Duodenum (tissue), 1 donor: ENCODE results near the genes LAMC2 and SMG7.

DNA sequence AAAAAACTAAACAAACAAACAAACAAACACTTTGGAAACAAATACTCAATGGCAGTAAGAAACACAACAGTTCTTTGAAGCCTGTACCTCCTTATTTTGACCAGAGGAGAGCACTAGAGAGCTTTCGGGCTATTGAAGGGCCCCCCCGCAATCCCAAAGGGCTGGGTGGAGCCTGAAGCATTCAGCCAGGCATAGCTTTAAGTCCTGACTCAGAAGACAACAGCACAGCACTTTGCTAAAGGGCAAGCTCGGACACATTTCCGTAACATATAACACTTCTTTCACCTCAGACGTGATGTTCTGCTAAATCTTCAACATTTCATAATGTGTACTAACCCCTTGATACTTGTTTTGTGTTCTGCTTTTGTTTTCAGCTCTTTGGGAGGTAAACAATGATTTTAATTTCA, 9.6 kb upstream of the SHCBP1L start:
- PRO-cap = no peak

DNA sequence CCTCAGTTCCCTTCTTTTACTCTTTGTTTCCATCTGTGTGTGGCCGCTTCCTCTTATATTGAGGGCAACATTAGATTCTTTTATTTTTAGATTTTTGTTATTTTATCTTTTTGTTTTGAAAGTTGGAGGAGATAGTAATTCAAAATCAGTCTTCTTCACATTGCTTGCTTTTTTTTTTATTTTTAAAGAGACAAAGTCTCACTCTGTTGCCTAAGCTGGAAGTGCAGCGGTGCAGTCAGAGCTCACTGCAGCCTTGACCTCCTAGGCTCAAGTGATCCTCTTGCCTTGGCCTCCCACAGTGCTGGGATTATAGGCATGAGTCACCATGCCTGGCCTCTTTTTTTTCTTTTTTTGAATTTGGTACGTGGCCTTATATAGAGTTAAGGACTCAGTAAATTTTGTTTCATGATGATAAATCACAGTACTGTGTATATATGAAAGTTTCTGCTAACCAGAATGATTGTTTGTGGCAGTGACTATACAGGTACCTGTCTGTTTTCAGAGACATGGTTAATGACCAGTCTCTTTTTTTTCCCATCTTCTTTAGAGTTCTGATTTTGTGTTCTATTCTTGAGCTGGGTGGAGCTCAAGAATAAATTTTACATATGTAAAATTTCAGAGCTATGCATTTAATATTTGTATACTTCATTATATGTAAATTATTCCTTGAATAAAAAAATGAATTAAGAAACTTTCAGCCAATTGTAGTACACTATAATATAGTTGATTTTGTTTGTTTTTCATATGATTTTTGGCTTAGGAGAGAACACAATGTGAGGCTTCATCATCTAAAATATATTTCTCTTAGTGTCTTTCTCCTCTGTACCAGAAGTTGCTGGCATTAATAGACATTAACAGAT, 9.4 kb downstream of the LAMC1 start:
- PRO-cap = no peak

GRCh38 chr1:183101791-183102219, 78.6 kb downstream of the LAMC1 start:
- PRO-cap = no peak

DNA sequence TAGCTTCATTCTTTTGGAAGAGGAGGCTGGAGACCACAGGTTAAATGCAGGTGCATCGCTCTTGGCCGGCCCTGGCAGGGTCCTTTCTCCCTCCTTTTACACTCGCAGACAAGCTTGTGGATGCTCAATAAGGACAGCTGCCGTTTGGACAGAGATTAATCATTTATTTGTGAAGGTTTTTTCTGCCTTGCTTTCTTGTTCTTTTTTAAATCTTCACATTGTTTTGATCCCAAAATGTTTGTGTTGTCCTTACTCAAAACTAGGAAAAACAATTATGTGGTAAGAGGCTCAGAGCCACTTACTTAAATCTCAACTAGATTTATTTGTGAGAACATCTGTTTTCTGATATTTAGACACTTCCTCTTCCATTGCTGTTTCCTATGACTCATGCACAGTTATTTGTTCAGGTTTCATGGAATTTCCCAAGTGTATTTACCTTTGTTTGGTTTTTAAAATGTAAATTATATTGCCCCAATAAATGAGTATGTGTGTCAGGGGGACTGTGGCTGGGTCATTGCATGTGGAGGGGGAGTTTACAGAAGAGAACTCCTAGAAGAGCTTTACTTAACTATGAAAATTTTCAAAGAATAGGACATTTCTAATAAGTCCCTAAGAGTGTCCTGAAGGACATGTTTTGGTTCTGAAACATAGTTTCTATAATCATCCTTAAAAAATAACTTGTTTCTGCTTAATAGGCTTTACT, 46.5 kb upstream of the LAMC2 start:
- PRO-cap = no peak

DNA sequence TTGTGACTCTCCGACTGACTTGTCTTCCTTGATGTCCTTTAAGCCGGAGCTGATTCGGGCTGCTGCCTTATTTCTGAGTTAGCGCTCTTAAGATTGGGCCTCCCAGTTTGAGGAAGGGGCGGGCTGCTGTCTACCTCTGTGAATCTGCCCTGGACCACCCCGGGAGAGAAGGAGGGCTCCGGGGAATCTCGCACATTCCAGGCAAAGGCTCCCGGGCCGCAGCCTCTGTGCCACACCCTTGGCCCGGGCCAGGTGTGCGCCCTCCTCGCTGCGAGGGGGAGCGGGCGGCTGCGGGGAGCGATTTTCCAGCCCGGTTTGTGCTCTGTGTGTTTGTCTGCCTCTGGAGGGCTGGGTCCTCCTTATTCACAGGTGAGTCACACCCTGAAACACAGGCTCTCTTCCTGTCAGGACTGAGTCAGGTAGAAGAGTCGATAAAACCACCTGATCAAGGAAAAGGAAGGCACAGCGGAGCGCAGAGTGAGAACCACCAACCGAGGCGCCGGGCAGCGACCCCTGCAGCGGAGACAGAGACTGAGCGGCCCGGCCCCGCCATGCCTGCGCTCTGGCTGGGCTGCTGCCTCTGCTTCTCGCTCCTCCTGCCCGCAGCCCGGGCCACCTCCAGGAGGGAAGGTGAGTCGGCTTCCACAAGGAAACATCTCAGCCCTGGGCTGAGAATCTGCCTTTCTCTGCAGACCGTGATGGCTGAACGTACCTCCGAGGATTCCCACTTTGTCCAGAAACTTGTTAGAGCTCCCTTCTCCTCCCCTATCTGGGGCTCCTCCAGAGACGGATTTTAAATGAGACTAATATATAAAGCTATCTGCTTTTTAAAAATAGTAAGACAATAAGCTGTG, at the start of gene LAMC2:
LAMC2 (plus strand) TSS at position 463 of the 854 bp plus-strand sequence.
- PRO-cap = bidirectional peak, plus-strand start at position 467 of the sequence, minus-strand start at position 219 of the sequence

DNA sequence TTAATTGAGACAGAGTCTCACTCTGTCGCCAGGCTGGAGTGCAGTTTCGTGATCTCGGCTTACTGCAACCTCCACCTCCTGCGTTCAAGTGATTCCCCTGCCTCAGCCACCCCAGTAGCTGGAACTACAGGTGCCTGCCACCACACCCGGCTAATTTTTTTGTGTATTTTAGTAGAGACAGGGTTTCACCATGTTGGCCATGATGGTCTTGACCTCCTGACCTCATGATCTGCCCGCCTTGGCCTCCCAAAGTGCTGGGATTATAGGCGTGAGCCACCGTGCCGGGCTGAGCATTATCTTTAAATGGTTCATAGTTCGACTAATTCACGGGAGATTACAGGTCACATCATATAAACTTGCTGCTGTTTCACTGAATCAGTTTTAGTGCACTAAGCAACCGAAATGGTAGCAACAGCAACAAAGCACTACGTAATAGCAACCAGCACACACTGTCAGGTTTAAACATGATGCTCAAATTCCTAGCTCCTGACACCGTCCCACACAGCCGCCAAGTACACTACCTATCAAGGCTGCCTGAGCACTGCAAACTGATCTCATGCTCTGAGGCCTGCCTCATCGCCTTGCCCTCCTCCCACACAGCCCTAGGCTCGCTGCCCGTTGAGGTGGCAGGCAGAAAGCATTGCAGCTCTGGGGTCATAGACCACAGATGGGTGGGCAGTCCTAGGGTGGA, 12.2 kb downstream of the LAMC2 start:
- PRO-cap = no peak

- PRO-cap = no peak
Observed at GRCh38 chr1:183239614-183240497, 53.8 kb downstream of the LAMC2 start.

GRCh38 chr1:183433691-183434167, 15.5 kb upstream of the NMNAT2 start:
- PRO-cap = no peak

GRCh38 chr1:183472170-183472618, at the start of gene SMG7:
Gene SMG7, plus strand, starts transcription at chr1:183472499.
- PRO-cap = bidirectional peak, plus-strand start at chr1:183472507, minus-strand start at chr1:183471997

DNA sequence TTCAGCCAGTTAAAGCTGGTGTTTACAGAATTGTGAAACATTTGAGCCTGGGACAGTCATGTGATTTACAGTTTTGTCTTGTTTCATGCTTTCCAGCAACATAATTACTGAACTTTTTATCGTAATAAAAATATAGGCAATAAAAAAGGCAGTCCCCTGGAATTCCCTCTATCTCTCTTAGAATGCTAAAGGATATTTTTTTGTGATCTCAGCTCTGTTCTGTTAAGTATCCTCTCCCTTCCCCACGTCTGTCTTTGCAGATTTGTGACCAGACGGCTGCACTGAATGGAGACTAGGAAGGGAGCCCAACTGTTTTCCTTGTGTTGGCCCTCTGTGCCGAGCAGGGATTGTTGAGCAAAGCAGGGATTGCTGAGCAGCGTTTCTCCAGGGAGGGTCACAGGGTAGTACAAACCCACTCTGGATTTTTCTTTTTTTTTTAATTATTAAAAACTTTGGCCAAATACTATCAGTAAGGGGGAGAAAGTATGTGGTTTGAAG, 70.2 kb upstream of the RGL1 start:
- PRO-cap = no peak

GRCh38 chr1:183847388-183848111, 42.6 kb downstream of the RGL1 start:
- PRO-cap = no peak

DNA sequence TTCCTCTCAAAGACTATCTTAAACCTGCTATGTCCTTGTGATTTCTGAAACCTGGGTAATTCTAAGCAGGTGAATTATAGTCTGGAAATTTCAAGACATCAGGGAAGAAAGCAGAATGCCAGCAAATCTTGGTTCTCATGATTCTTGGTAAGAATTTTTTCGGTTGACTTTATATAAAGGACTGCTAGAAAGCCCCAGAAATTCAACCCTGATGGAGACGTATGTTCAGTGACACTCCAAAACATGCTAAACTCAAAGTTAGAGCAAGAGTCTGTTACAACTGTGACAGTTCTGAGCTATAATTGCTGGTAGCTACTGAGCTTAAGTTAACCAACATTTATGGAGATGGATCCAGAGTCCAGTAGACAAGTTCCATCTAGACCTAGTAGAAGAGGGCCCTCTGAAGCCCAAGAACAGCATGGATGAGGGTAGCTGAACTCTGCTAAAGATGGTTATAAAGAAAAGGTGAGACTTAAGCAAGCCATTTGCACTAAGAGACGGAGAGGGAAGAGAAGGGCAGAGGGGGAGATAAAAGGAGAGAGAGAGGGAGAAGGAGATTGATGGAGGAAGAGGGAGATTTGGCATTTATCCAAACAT, 90.1 kb downstream of the RGL1 start:
- PRO-cap = no peak

- PRO-cap = no peak
Observed at GRCh38 chr1:183896476-183896825, 91.5 kb downstream of the RGL1 start.

GRCh38 chr1:184153036-184153691, 101.6 kb downstream of the TSEN15 start:
- PRO-cap = no peak

DNA sequence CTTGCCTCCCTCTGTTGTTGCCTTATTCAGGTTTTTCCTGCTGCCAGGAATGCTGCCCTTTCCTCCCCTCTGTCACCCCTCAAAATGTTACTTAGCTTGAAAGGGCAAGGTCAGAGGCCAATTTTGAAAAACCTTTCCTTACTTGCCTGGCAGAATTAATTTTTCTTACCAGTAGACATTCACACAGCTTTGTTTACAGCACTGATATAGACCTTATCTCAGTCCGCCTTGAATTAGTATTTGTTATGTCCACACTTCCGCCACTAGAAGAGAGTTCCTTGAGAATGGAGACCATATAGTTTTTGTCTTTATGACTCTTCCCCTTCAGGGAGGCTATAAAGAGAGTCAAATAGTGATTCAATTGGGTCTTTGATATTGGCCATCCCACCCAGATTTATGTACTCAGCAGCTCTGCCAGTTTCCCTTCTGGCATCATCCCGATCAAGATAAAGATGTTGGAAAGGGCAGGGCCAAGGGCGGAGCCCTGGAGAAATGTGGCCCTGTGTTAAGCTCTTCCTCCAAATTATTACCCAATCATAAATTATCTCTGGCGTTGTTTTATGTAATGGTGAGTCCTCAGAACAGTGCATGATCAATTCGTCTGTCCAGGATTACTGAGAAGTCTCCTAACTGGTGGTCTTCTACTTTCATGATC, 38.9 kb downstream of the C1orf21 start:
- PRO-cap = no peak

DNA sequence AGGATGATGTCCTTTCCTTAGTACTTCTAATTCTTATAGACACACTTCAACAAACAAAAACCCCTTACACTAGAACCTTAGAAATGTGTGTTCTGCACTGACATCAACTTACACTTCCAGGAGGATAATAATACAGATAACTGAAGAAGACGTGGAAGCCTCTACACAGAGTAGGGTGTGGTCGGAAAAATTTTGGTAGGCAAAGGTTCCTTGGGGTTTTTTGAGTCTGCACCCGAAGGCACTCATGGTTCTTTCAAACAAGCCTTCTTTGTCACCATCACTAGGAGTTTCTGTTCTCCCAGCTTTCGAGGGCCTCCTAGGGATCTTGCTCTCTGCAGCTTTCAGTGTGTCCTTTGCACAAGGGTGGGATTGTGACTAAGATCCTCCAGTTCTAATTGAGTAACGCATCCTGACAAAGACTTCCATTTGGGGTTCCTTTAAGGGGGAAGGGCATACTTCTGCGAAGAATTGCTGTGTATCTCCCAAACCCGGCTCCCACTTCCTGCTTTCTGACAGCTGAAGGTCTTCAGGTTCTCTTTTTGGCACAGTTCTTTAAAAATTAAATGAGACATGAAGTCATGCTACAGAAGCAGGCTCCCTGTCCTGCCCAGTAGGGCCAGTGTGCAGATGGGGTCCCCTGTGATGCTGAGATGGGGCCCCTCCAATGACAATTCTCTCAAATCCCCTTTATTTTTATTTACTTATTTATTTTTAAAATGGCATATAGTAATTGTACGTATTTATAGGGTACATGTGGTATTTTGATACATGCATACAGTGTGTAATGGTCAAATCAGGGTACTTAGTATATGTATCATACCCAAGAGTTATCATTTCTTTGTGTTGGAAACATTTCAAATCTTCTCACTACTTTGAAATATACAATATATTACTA, 139.3 kb downstream of the EDEM3 start:
- PRO-cap = no peak

DNA sequence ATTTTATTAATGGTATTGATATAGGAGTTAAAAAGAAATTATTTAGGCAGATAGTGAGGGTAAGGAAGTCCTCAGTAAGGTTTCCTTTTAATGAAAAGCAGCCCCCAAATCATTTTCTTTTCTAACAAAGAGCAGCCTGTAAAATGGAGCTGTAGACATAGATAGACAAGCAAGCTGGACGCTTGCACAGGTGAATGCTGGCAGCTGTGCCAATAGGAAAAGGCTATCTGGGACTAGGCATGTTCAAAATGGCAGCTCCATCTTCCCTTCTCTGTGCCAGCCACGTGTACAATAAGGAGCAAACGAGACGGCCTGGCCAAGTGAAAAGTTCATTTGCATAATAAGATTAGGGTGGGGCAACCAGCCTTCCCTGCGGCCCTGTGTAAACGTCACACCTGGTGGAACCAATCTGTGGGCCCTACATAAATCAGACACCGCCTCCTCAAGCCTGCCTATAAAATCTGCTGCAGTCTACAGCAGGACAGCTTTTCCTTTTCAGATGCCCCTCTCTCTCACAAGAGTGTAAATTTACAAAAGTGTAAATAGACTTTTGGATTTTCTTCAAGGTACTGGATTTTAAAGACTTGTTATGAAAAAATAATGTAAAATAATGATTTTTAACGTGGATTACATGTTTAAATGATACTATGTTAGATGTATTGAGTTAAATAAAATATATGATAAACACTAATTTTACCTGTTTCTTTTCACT, 16.6 kb upstream of the EDEM3 start:
- PRO-cap = no peak

GRCh38 chr1:185155757-185156575, 787 bp downstream of the TRMT1L start:
- PRO-cap = no peak

- PRO-cap = no peak
Observed at GRCh38 chr1:185303147-185303772, 13.8 kb downstream of the IVNS1ABP start.

- PRO-cap = no peak
Observed at GRCh38 chr1:185303773-185304770, 13.0 kb downstream of the IVNS1ABP start.